Rectum (tissue), 1 donor: ENCODE measurements around the gene ADCK1.

GRCh38 chr14:76884898-76885615 lies 58.8 kb downstream of the LRRC74A start:
- PRO-cap: no peak

- PRO-cap: unidirectional peak, plus-strand start at chr14:76904440
These were observed 77.9 kb downstream of the LRRC74A start for GRCh38 chr14:76904011-76904539.

GRCh38 chr14:76955806-76956326 lies 72.6 kb downstream of the IRF2BPL start:
- PRO-cap: unidirectional peak, plus-strand start at chr14:76956207

DNA sequence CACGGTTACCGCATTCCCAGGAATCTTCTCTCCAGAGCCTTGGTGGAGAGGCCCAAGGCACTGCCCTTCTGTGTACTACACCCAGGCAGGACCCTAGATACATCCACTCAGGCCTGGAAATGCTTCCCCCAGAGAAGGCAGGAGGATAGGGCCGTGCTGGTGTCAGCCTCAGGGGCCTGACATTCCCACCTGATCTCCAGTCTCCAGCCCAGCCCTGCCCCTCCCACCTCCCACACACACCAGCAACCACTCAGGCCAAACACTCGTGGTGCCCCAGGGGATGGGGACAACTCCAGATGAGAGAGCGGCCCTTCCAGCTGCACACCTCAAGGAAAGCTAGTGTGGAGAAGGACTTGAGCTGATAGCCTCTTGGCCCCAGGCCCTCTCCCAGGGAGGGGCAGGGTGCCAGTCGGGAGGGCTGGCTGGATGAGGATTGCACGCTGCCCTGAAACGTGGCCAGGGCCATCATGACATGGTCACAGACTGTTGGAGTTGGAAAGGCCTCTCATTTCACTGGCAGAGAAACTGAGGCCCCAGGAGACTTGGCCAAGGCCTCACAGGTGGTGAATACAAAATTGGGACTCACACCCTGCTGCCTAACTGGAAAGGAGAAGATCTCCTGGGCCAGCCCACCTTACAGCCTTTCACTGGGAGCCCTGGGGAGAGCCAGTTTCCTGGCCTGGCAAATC lies 52.2 kb downstream of the IRF2BPL start:
- PRO-cap: unidirectional peak, plus-strand start at position 485 of the sequence

DNA sequence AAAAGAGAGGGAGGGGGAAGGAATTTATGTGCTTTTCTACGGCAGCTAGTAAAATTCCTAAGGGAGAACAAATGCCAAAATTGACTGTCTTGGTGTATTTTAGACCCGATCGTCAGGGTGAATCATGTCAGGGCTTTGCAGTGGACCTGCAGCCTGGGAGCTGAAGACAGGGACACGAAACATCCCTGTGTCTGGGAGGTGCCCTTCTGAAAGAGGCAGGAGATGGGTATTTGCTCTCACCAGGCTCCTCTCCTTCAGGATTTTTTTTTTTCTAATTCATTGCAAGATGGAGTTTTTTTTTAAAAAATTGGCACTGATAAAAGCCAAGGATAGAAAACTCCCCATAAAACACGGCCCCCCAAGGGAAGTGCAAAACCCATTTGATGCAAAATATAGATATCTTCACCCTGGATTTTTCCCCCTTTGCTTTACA lies 10.5 kb upstream of the IRF2BPL start:
- PRO-cap: no peak

DNA sequence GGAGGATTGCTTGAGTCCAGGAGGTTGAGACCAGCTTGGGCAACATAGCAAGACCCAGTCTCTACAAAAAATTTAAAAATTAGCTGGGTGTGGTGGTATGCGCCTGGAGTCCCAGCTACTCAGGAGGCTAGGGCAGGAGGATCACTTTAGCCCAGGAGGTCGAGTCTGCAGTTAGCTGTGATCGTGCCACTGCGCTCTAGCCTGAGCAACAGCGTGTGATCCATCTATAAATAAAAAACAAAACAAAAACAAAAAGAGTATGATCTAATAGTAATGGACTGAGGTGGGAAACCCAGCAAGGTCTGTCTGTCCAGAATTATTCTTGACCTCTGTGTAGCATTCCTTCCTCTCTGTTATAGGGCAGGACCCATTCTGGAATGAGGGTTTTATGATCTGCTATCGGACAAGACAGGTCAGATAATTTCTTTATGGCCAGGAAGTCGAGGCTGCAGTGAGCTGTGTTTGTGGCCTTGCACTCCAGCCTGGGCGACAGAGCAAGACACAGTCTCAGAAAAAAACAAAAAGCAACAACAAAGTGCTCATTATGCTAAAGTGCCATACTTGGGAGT lies 3.9 kb downstream of the CIPC start:
- PRO-cap: no peak

- PRO-cap: no peak
These were observed 364 bp upstream of the ZDHHC22 start for GRCh38 chr14:77141868-77142441.

DNA sequence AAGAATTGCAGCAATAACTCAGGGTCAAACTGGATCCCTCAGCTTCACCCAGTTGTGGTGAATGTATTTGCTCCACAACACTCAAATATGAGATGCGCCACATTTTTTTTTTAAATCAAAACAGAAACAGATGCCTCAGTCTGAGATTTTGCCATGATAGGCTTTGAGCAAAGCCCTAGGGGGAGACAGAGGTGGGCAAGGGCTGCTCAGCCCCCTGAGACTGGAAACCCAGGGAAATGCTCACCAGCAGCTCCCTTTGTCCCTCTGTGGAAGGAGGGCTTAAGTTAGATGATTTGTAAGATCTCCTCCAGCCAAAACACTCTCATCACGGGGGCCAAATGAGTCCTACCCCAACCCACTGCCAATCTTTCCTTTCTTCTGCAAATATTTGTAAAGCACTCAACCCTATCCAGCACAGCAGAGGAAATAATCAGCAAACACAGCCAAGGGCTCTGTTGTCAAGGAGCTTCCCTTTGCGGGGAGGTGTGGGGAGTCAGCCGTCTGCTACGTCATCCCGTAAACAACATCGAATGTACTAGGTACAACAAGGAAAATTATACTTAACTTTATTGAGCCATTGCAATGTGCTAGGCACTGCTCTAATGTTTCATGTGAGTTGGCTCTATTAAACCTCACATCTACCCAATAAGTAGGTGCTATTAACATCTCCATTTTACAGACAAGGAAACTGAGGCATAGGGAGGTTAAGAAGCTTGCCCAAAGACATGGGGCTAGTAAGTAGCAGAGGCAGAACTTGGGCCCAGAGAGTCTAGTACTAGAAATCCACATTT lies 22.7 kb downstream of the TMEM63C start:
- PRO-cap: unidirectional peak, minus-strand start at position 266 of the sequence

- PRO-cap: no peak
These were observed 24.5 kb downstream of the POMT2 start for GRCh38 chr14:77296183-77296516.

- PRO-cap: no peak
These were observed 2.7 kb downstream of the POMT2 start for GRCh38 chr14:77318022-77318432.

- PRO-cap: no peak
These were observed 51.0 kb downstream of the SPTLC2 start for GRCh38 chr14:77565299-77566045.

DNA sequence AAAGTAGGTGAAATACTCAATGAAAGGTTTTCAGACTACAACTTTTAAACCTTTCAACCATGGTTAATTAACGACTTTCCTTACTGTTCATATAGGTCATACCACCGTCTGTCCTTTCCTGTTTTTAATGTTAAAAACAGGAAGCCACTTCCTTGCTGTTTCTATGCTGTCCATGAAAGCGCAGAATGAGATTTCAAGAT lies 27.4 kb downstream of the SPTLC2 start:
- PRO-cap: no peak

GRCh38 chr14:77607818-77608367 lies 8.5 kb downstream of the SPTLC2 start:
- PRO-cap: no peak

- PRO-cap: unidirectional peak, plus-strand start at chr14:77800073; unidirectional peak, plus-strand start at chr14:77800126; bidirectional peak, plus-strand start at chr14:77800451, minus-strand start at chr14:77800316
These were observed at the start of gene ADCK1 for GRCh38 chr14:77799787-77800836. TSS of gene ADCK1 (plus strand) at chr14:77800109.

DNA sequence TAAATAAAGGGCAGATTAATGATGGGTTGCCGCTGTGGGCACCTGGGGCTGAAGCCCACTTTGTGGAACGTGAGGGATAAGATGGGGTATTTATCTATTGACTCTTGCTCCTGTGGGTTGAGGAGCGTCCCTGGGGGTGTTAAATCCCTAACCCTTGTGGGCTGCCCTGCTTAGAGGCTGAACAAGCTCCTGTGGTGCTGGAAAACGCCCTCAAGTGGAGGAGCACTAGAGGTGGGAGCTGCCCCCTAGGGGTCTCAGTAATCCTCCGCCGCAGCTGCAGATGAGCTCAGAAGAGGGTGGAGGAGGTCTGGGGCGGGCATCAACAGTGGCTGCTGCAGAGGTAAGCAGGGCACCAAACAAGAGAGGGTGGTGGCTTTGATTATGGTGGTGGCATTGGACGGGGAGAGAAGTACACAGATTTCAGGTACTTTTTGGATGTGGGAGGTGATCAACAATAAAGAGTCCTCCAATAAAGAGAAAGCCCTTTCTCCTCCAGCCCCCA lies 179.7 kb downstream of the ADCK1 start:
- PRO-cap: no peak

DNA sequence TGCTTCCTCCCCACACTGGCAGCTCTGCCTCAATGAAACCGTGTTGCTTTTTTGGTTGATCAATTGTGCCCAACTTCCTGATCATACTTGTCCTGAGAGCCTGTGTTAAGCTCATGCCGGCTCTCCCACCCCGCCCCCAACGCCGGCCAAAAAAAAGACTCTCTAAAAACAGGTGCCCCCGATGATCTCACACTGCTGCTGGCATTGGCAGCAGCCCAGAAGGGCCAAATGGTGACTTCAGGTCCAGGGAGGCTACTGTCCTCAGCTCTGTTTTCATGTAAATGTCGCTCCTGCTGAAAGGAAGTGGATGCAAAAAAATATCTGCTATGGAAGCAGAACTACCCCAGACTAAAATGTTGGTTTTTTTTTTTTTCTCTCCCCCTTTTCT lies 395.8 kb downstream of the NRXN3 start:
- PRO-cap: no peak

GRCh38 chr14:79332541-79333032 lies 878.7 kb downstream of the DIO2 start:
- PRO-cap: no peak

- PRO-cap: unidirectional peak, minus-strand start at chr14:79705660
These were observed 505.8 kb downstream of the DIO2 start for GRCh38 chr14:79705549-79705875.

DNA sequence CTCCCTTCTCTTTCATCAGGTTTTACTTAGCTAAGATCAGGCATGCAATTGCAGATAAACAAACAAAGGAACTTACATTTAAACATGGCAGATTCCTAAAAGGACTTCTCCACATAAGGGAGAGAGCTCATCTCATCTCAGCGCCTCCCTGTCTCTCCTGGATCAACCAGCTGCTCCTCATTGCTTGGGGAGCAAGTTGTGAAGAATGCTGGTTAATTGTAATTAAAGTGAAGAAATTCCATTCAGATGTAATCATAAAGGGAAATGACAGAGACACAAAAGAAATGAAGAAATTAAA lies 104.3 kb upstream of the DIO2 start:
- PRO-cap: no peak

- PRO-cap: no peak
These were observed 2.3 kb downstream of the CEP128 start for GRCh38 chr14:80939241-80939577.